Sigmoid colon (tissue), 4 donors: ENCODE results near the gene INSYN2B.

DNA sequence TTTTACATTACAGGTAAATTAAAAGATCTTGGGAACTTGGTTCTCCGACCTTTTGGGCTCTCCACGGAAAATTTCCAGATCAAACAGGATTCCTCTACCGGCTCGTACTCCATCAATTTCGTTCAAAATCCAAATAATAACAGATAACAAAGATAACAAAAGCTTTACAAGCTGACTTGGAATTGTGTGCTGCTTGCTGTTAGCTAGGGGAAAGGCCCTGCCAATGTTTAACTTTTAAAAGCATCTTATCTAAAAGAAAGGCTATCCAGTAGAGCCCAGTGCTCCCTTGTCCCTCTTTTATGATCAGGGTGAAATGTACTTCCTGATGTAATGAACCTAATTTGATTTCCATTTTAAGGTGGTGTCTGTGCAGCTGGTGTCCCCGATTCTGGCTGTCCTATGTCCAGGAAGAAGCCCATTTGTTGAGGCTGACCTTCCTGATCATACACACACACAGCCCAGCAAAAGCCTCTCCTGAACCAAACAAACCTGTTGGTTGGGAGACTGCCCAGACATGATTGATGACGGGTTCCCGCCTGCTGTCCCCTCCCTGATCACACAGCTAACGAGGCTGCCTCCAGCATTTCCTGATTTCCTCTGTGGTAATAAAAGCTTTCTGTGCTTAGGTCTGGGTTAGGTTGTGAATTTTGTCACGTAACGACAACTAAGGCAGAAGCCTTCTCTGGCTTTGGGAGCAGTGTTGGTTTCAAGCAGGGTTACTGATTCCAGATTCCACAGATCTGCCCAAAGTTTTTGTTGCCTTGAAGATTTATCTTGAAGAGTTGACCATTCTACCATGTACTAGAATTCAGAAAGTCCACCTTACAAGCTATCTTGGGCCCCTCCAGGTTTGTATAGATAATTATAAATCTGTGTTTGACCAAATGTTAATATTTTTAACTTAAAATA is 54.1 kb downstream of the PWWP2A start:
- PRO-cap, result no peak
- RAMPAGE, long total RNA, 4 experiments, result no peak in any of the 4 experiments

DNA sequence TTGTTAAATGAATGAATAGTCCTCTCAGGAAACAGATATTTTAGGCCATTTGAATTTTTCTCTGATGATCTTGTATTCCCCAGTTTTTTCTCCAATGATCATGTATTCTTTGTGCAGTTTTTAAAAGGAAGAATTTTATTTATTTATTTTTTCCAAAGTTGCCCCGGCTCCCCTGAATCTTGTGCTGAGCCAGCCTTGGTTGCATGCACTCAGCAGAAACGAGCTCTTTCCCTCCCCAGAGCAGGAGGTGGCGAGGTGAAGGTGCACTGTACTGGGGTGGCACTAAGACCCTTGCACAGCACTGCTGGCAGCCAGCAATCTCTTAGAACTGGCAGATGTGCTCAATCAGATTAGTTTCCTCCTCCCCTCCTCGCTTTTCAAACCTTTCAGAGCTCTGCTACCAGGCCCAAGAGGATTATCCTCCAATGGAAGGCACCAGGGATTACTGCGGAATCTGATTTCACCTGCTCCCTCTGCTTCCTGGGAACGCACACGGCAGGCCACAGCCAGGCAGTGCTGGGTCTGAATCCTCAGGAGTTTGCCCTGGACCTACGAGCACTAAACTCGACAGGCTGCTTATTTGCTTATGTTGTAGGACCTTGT is 32.7 kb downstream of the FABP6 start:
- PRO-cap, result no peak
- RAMPAGE, long total RNA, 4 experiments, result no peak in any of the 4 experiments

- PRO-cap, result no peak
- RAMPAGE, long total RNA, 4 experiments, result no peak in any of the 4 experiments
Measured at GRCh38 chr5:160271139-160271682, 41.2 kb downstream of the CCNJL start.

DNA sequence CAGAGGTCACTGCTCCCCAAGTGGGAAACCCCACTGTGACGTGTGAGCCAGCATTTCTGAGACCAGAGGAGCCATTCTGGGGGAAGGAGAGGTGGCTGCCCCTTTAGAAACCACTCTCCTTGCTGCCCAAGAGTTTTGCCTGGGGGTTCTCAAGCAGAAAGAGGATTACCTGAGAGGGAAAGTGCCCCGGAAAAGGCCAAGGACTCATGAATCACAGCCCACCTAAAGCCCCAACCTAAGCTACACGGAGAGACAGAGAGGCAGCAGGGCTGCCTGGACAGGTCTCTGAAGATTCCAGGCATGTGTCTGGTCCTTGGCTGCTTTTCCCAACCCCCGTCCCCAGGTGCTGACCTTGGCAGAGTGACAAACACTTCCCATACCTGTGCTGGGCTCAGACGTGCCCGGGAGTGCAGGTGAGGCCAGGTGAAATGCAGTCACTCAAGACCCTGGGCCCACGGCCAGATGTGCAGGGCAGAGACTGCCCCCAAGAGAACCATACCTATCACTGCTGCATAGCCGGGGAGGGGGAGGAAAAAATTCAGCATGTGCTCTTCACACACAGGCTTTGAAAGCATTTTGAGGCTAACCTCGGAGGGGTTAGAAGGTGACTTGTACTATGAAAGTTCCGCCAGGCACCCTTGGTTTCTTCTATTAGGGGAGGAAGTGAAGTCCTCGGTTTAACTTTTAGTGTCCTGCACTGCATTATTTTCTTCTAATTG is 22.7 kb downstream of the CCNJL start:
- PRO-cap, result no peak
- RAMPAGE, long total RNA, 4 experiments, result no peak in any of the 4 experiments

DNA sequence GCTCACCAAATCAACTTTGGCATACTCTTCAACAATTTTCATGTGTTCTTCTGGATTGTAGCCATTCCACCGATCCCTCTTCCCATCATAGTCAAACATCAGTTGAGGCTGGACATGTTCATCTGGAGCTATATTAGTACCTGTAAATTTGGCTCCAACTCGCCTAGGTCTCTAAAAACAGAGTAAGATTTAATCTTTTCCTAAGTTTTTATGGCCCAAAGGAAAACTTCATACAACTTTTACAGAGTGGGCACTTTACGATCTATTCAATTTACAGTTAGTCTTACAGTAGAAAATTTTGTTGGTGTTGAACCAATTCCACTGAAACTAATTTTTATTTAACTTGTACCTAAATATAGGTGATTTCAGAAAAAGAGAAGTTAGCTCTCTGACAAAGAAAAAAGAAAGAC is 5.4 kb downstream of the SLU7 start:
- PRO-cap, result no peak
- RAMPAGE, long total RNA, 4 experiments, result no peak in any of the 4 experiments

GRCh38 chr5:160476080-160476514 is 54.4 kb downstream of the PTTG1 start:
- PRO-cap, result no peak
- RAMPAGE, long total RNA, 4 experiments, result no peak in any of the 4 experiments

DNA sequence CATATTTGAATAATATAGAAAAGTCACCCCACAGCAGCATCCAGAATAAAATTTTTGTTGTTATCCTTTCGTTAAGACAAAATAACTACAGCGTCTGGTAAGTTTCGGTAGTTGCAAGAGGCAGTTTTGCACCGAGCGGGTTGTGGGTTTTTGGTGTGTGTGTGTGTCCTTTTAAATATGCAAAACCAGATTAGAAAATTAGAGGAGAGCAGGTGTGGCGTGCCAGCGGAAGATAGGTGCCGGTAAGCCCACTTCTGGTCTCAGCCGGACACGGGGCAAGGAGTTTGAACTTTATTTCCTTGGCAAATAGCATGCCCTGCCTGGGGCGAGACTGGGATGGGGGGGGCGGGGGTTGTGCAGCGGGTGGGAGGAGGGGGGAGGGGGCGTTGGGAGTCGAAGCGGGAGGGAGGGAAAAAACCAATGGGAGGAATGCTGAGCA is 356 bp upstream of the GABRB2 start:
- PRO-cap, result no peak
- RAMPAGE, long total RNA, 4 experiments, result no peak in any of the 4 experiments

DNA sequence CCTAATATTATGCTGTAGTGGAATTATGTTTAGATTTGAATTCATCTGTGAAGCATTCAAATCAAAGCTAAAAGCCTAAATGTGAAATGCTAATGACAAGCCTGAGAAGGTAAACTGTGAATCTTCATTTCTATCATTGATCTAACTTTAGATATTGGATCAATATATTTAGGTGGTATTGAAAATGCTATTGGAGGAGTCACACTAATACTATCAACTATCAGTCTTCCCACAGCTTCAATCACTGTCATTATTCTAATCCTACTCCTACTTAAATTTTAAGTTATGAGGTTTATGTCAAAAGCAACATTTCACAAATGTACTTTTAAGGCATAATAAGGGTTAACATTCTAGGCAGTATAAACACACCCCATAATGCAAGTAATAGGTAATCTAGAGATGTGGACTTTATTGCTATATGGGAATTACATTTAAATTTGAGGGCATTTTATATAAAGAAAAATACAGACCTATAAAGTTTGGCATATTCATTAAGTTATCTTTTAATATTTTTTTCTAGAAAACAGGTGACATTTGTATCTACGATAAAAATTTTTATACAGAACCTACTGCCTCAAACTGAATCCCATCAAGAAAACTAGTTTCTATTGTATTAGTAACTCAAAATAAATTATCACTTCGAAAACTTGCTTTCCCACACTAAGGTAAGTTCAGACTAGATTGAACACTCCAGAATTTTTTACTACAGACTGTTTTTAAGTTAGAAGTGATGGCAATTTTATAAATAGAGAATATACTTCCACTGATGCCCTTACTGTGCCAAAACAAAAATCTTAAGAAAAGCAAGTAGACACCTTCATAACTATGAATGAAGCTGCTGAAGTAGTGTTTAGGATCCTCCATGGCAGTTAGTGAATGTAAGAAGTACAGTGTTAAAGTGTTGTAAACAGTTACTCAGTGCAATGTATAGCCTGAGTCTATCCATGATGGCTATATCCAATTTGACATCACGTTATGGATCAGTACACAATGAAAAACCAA is 6.7 kb downstream of the CCNG1 start:
- PRO-cap, result no peak
- RAMPAGE, long total RNA, 4 experiments, result no peak in any of the 4 experiments

DNA sequence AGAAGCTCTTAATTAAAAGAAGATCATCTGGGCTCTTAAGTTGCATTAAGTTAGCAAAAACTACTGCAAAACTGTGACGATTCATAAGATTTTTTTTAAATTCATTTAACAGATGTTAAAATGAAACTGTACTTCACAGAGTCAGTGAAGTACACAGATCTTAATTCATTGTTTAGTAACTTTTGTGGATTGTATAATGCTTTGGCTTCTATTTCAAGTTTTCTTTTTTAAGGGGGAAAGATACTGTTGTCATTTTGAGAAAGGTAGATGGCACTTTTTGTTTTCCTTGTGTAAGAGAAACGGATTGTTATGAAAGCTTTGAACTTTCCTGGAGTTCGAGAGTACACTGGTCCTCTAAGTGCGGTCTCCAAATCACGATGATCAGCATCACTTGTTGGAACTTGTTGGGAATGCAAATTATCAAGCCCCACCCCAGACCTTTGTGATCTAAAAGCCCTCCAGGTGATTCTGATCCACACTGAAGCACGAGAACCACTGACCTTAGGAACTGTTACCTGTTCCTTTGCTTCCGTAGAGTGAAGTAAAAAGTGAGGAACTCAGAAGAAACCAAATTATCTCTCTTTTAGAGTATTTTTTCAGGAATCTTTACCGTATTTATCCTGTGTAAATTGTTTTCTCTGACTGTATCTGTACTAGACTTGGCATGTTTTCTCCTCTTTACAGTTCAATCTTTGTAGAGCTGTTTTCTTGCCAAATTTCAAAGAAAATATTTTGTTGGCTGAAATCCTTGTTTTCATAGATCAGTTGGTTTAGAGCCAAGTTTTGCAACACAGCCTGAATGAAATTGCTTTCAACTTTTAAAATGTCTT is 3.9 kb downstream of the MAT2B start:
- PRO-cap, result no peak
- RAMPAGE, long total RNA, 4 experiments, result no peak in any of the 4 experiments

DNA sequence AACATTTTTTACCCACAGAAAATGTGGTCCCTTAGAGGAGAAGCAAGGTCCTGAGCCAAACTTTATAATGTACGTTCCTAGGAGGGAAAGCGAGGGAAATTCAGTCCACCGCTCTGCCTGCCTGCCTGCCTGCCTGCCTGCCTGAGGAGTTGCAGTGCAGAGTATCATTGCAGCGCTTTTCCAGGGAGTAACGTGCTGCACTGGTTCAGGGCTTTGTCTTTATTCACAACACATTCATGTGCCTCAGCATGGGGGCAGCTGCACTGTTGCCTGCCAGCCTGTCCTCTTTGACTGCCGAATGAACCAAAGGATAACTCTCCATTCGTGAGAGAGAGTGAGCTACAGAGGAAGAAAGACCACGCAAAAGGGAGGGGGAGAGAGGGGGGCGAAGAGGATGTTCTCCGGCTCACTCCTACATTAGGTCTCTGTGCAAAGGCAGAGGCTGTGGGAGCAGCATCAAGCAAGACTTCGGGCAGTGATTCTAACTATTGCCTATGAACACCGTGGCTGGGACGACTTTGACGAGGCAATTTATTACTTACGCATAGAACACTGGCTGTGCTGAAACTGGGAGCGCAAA is 791.2 kb downstream of the MAT2B start:
- PRO-cap, result no peak
- RAMPAGE, long total RNA, 4 experiments, result start-site peak on the plus strand in 2 of 4 experiments, centred at positions 173 to 425 of the sequence, 14 to 29 reads per replicate

GRCh38 chr5:166073938-166074299 is 904.9 kb upstream of the TENM2 start:
- PRO-cap, result no peak
- RAMPAGE, long total RNA, 4 experiments, result no peak in any of the 4 experiments

DNA sequence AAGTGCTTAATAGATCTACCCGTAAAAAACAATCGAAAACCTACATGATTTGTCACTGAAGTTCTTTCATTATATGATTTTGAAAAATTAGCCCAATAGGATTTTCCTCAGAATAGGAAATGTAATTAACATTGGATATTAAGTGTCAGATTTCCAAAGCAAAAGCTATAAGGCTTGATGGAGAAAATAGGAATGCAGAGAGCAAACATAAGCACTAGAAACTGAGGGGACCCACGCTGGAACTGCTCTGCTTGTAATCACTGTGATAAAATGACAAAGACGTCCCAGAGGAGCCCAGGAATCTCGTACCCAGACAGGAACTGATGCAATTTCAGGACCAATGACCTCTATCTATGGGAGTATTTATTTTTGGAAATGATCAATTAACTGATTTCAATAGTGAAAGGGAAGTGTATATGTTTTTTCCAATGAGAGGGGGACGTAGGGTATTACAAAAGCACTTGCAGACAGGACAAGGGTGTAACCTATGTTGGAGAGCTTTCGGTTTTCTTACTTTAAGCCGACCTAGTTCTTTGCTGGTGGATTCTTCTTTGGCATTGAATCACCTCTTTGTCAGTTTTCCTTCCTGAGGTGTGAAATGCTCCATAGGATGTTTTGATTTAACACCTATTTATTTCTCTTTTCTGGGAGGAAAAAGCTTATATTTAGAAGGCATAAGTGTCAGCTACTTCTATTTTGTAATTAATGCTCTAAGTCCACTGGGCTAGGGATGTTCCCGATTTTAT is 598.2 kb downstream of the TENM2 start:
- PRO-cap, result no peak
- RAMPAGE, long total RNA, 4 experiments, result no peak in any of the 4 experiments

GRCh38 chr5:168301804-168302478 is 10.5 kb downstream of the WWC1 start:
- PRO-cap, result no peak
- RAMPAGE, long total RNA, 4 experiments, result no peak in any of the 4 experiments

- PRO-cap, result no peak
- RAMPAGE, long total RNA, 4 experiments, result no peak in any of the 4 experiments
Measured at GRCh38 chr5:168431187-168431678, 55.0 kb upstream of the RARS1 start.

DNA sequence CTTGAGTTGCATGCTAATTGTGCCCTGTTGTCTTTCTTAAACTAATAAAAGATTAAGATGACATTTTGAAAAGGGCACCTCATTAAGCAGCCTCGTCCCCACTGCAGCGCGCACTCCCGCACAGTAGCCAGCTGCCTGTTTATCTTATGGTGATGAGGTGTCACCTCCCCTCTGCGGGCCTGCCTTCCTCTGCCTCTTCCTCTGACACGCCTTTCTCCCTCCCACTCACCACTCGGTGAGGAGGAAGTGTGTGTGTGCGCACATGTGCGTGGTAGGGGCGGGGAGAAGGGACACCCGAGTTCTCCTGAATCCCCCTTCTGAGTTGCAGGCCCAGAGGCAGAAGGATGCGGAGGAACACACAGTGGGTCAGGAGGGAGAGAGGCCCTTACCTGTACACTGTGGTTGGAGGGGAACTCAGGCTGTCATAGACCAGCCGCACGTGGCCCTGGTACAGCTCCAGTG is 104.4 kb upstream of the PANK3 start:
- PRO-cap, result no peak
- RAMPAGE, long total RNA, 4 experiments, result no peak in any of the 4 experiments

- PRO-cap, result no peak
- RAMPAGE, long total RNA, 4 experiments, result no peak in any of the 4 experiments
Measured at GRCh38 chr5:169980287-169980630, at the start of gene INSYN2B. INSYN2B (minus strand) TSS chr5:169980495.

- PRO-cap, result no peak
- RAMPAGE, long total RNA, 4 experiments, result no peak in any of the 4 experiments
Measured at GRCh38 chr5:170151019-170151814, 45.5 kb downstream of the FOXI1 start.

DNA sequence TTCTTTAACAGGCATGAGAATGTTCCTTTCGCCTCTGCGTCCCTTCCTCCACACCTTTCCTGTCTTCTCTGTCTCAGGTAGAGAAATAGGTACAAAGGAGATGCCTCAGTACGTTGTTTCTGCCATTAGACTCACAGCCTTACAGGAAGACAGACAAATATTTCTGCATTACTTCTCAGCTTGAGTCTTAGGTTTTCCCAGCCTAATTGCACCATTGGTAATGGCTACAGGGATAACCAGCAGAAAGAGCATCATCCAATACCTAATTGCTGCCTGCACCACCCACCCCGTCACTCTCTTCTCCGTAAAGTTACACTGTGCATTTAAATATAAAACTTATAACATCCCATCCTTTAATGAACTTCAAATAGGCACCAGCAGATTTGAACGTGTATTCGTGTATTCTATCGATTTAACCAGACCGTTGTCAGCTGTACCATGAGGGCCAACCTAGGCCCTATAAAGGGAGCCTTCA is 16.0 kb downstream of the LCP2 start:
- PRO-cap, result no peak
- RAMPAGE, long total RNA, 4 experiments, result no peak in any of the 4 experiments

GRCh38 chr5:170287561-170288269 is 9.9 kb downstream of the LCP2 start:
- PRO-cap, result no peak
- RAMPAGE, long total RNA, 4 experiments, result no peak in any of the 4 experiments

DNA sequence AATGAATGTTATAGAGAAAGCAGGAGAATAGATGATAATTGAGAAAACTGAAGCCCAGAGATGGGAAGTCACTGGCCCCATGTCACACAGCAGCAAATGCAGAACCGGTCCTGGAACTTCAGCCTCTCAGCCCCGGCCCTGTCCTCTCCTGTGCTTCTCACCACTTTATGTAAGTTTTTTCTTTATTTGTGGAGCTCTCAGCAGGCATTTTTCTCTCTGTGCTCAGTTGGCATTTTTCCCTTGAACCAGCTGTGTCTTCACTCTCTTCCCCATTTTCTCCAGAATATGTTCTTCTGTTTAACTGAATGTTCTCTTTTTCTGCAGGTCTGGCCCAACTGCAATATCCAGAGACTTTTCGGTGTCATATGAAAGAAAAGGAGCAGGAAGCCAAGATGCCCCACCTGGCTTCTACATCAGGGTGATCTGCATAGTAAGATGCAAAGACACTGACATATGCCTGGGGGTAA is 12.7 kb upstream of the LCP2 start:
- PRO-cap, result no peak
- RAMPAGE, long total RNA, 4 experiments, result no peak in any of the 4 experiments